Heart left ventricle (tissue), 7 donors: ENCODE data around the gene REEP6.

- PRO-cap, 6 experiments: no peak in any of the 6 experiments
- RAMPAGE, long total RNA, 2 experiments: no peak in any of the 2 experiments
- RRBS: no CpG with 5 or more reads among the region's 15 CpGs
Observed at GRCh38 chr19:928646-929253, 2.9 kb downstream of the ARID3A start.

DNA sequence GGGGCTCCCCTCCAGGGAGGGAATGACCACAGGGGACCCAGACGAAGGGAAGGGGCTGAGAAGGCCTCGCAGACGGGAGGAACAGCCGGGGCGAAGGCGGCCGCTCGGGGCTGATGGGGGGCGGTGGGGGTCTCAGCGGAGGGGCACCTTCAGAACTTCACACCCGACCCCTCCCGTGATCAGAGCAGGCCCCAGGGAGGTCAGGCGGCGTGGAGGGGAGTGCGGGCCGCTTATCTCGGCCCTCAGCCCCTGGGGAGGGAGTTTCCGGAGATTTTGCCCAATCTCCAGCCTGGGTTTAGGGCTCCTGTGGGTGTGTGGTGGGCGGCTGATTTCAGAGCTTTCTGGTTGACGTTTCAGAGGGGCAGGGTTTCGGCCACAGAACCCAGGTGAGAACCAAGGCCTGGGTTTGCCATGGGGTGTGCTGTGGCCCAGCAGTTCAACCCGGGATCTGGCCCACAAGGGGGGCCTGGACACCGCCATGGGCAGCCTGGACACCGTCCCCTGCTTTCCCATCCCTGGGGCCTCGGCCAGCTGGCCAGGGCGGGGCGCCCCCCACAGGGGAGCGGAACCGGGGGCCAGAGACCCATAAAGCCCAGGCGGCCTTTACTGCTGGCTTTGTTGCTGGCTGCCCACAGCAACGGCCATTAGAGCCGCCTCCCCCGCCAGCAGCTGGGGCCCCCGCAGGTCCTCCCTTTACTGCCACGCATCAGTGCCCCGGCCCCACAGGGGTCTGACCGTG lies 29.0 kb downstream of the ARID3A start:
- PRO-cap, 6 experiments: no peak in any of the 6 experiments
- RAMPAGE, long total RNA, 2 experiments: no peak in any of the 2 experiments
- RRBS: 77% methylated on average over 5 of the region's 37 CpGs

- PRO-cap, 6 experiments: no peak in any of the 6 experiments
- RAMPAGE, long total RNA, 2 experiments: no peak in any of the 2 experiments
- RRBS: no CpG with 5 or more reads among the region's 6 CpGs
Observed at GRCh38 chr19:1022650-1023215, 1.8 kb upstream of the TMEM259 start.

DNA sequence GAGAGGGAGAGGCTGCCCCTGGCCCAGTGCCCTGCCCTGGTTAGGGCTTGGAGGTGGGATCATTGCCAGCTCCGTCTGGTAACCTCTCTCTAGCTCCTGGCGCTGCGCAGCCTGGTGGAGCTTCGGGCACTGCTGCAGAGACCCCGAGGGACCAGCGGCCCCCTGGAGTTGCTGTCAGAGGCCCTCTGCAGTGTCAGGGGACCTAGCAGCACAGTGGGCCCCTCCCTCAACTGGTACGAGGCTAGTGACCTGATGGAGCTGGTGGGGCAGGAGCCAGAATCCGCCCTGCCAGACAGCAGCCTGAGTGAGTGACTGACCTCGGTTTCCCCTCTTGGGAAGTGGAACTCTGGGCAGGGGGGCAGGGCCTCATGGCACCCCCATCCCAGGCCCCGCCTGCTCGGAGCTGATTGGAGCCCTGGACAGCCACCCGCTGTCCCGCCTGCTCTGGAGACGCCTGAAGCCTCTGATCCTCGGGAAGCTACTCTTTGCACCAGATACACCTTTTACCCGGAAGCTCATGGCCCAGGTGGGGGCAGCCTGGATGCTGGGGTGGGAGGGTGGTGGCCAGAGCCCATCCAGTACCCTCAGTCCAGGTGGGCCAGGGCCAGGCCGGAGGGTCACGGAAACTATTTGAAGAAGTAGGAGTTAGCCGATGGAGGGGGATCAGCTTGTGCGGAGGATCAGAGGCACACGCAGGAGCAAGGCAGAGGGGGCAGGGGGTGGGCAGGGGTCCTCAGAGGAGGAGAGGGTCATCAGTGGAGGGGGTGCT lies 3.2 kb downstream of the ABCA7 start:
- PRO-cap, 6 experiments: peak in 5 of 6 experiments; most common minus-strand start position 340 of the sequence (in 5)
- RAMPAGE, long total RNA, 2 experiments: no peak in any of the 2 experiments
- RRBS: 56% methylated on average over 1 of the region's 21 CpGs

GRCh38 chr19:1091705-1092554 lies 3.2 kb downstream of the POLR2E start:
- PRO-cap, 6 experiments: no peak in any of the 6 experiments
- RAMPAGE, long total RNA, 2 experiments: no peak in any of the 2 experiments
- RRBS: no CpG with 5 or more reads among the region's 30 CpGs

DNA sequence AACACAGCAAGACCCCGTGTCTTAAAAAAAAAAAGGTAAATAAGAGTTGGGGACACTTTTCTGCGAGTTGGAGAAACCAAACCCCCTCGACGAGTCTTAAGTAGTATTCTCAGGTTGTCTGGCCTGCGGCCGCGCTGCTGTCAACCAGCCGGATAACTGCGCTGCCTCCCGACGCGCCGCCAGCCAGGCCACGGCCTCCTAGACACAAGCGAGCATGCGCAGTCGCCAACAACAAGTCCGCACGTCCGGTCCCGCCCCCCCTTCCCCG lies 262 bp upstream of the GPX4 start:
- PRO-cap, 6 experiments: peak in 6 of 6 experiments; most common minus-strand start position 206 of the sequence (in 5)
- RAMPAGE, long total RNA, 2 experiments: no peak in any of the 2 experiments
- RRBS: under 1% methylated on average over 11 of the region's 22 CpGs

- PRO-cap, 6 experiments: no peak in any of the 6 experiments
- RAMPAGE, long total RNA, 2 experiments: no peak in any of the 2 experiments
- RRBS: 43% methylated on average over 22 of the region's 42 CpGs
Observed at GRCh38 chr19:1135490-1136664, 32.1 kb downstream of the GPX4 start.

- PRO-cap, 6 experiments: peak in 5 of 6 experiments; most common plus-strand start chr19:1163451 (in 5); most common minus-strand start chr19:1163317 (in 3)
- RAMPAGE, long total RNA, 2 experiments: no peak in any of the 2 experiments
- RRBS: 40% methylated on average over 1 of the region's 35 CpGs
Observed at GRCh38 chr19:1163068-1163732, 10.9 kb downstream of the SBNO2 start.

DNA sequence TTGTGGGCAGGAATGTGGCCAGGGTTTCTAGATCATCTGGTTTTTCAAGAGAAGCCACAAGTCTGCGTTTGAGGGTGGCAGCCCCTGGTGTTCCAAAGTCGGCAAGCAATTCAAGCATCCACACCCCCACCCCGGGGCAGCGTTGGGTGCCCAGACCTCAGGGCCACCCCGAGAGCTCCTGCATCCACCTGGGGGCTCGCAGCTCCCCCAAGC lies 6.1 kb downstream of the SBNO2 start:
- PRO-cap, 6 experiments: no peak in any of the 6 experiments
- RAMPAGE, long total RNA, 2 experiments: no peak in any of the 2 experiments
- RRBS: no CpG with 5 or more reads among the region's 6 CpGs

GRCh38 chr19:1183460-1184299 lies 9.6 kb upstream of the SBNO2 start:
- PRO-cap, 6 experiments: no peak in any of the 6 experiments
- RAMPAGE, long total RNA, 2 experiments: no peak in any of the 2 experiments
- RRBS: 89% methylated on average over 4 of the region's 24 CpGs

GRCh38 chr19:1213688-1214685 lies 8.4 kb downstream of the STK11 start:
- PRO-cap, 6 experiments: peak in 5 of 6 experiments; most common plus-strand start chr19:1214195 (in 4); most common minus-strand start chr19:1213918 (in 3)
- RAMPAGE, long total RNA, 2 experiments: no peak in any of the 2 experiments
- RRBS: 13% methylated on average over 1 of the region's 39 CpGs

GRCh38 chr19:1221437-1222010 lies 15.9 kb downstream of the STK11 start:
- PRO-cap, 6 experiments: no peak in any of the 6 experiments
- RAMPAGE, long total RNA, 2 experiments: no peak in any of the 2 experiments
- RRBS: no CpG with 5 or more reads among the region's 26 CpGs

DNA sequence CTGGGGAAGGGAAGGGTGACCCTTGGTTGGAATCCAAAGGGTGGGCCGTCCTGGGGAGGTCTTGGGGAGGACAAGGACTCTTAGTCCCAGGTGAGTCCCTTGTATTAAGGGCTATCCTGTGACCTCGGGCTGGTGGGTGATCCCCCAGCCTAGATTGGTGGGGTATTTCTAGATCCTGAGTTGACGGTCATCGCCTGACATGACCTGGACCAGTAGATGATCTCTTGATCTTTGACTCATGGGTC lies 6.0 kb downstream of the MIDN start:
- PRO-cap, 6 experiments: no peak in any of the 6 experiments
- RAMPAGE, long total RNA, 2 experiments: no peak in any of the 2 experiments
- RRBS: no CpG with 5 or more reads among the region's 4 CpGs

- PRO-cap, 6 experiments: no peak in any of the 6 experiments
- RAMPAGE, long total RNA, 2 experiments: no peak in any of the 2 experiments
- RRBS: 16% methylated on average over 7 of the region's 45 CpGs
Observed at GRCh38 chr19:1360453-1361571, 6.1 kb downstream of the PWWP3A start.

- PRO-cap, 6 experiments: peak in 1 of 6 experiments; most common plus-strand start chr19:1380123 (in 1)
- RAMPAGE, long total RNA, 2 experiments: no peak in any of the 2 experiments
- RRBS: no CpG with 5 or more reads among the region's 11 CpGs
Observed at GRCh38 chr19:1379824-1380372, 3.8 kb upstream of the NDUFS7 start.

GRCh38 chr19:1384038-1384855 lies 540 bp downstream of the NDUFS7 start:
- PRO-cap, 6 experiments: no peak in any of the 6 experiments
- RAMPAGE, long total RNA, 2 experiments: no peak in any of the 2 experiments
- RRBS: 1% methylated on average over 9 of the region's 43 CpGs

GRCh38 chr19:1424107-1424435 lies 14.1 kb upstream of the RPS15 start:
- PRO-cap, 6 experiments: no peak in any of the 6 experiments
- RAMPAGE, long total RNA, 2 experiments: no peak in any of the 2 experiments
- RRBS: no CpG with 5 or more reads among the region's 17 CpGs

DNA sequence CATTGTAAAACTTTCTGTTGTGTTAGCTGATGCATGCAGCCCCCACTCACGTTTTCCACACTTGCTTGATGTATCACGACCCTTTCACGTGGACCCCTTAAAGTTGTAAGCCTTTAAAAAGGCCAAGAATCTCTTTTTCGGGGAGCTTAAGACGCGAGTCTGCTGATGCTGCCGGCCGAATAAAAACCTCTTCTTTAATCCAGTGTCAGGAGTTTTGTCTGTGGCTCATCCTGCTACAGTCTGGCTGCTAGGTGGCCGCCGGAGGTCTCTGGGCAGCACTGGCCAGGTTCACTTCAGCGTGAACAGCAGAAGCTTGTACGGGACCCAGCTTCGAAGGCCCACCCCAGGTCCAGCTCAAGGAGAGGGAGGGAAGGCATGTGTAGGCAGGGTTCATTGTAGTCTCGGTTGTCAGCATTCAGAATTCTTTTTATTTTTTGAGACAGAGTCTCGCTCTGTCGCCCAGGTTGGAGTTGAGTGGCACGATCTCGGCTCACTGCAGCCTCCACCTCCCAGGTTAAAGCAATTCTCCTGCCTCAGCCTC lies 4.5 kb downstream of the RPS15 start:
- PRO-cap, 6 experiments: no peak in any of the 6 experiments
- RAMPAGE, long total RNA, 2 experiments: no peak in any of the 2 experiments
- RRBS: no CpG with 5 or more reads among the region's 18 CpGs

DNA sequence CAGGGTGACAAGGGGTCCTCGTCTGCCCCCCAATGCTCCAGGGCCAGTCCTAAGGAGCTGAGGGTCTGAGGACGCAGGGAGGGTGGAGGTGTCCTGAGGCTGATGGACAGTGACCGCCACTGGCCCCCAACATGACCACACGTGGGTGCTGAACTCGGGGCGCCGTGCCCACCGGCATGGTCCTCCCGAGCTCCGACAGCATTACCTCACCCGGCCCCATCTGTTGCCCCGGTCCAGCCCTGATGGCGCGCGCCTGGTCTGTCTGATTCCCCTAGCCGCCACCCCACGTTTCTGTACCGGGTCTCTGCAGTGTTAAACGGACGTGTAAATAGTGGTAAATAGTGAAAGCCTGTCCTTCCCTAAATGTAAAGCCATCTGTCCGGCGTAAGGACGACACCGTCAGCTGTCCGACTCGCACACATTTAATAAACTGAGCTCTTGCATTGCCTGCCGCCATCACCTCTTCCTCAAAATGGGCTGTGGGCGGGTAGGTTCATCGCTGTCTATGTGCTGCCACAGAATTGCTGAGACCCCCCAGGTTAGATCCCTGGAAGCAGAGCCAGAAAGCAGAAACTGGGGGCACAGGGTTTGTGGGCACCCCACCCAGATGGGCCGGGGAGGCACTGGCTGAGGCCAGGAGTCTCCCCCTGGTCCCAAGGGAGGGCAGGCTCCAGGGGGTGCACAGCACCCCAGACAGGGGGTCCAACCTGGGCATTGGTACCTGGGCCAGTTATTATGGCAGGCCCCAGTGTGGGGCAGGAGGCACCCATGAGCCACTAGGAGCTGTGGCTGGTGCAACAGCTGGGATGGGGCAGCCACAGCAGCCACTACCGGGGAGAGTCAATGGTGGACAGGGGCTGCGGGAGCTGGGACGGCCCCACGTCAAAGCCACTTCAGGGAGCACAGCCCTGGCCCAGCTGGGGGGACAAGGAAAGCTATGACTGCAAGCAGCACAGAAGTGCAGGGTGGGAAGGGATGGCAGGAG lies 5.9 kb downstream of the C19orf25 start:
- PRO-cap, 6 experiments: no peak in any of the 6 experiments
- RAMPAGE, long total RNA, 2 experiments: no peak in any of the 2 experiments
- RRBS: 44% methylated on average over 12 of the region's 34 CpGs

DNA sequence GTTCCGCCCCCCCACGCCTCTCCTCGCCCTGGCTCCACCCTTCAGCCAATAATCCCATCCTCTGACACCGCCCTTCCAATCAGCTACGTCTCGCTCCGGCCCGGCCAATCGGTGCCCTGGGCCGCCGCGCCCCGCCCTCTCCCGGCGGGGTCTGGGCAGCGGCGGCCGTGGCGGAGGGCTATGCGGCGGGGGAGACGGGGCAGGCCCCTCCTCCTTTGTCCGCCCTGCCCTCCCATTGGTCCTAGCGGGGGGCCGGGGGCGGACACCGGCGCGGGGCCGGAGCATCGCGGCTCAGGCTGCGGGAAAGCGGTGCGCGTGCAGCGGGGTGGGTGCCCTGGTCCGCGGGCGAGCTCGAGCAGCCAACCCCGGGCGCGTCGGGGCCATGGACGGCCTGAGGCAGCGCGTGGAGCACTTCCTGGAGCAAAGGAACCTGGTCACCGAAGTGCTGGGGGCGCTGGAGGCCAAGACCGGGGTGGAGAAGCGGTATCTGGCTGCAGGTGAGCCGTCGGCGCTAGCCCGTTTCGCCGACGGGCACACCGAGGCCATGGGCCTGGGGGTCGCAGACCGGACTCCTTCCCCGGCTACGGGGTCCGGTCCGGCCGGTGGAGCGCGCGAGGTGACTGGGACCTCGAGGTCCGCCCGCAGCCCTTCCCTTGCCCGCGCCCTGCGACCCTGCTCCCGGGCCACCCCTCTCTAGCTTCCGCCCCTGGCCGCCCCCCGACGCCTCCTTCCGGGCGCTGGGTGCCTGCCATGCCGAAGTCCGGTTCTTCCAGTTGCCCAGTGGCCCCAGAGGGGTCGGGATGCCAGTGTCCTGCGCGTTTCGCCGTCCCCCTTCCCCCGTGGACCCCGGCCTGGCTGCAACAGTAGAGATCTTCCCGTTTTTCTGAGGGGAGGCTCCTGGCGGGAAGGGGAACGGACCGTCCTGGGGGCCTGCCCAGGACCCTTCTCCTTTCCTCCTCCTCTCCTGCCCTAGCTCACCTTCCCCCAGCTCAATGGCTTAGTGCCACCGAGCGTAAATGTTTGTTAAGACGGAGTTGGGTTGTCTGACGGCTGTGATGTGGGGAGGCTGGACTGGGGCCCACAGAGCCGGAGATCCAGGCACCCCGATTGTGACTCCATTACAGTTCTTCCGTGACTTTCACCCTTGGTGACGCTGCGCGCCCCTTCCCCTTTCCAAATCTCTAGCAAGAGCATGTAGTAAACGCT lies at the start of gene REEP6:
REEP6 (plus strand) TSS at position 294 of the 1,206 bp plus-strand sequence.
- PRO-cap, 6 experiments: peak in 6 of 6 experiments; most common plus-strand start position 144 of the sequence (in 6)
- RAMPAGE, long total RNA, 2 experiments: no peak in any of the 2 experiments
- RRBS: 3% methylated on average over 57 of the region's 107 CpGs